ENCODE results near the genes COASY, PTGES3L and NBR1.

GRCh38 chr17:42472525-42473604 lies 14.2 kb downstream of the ATP6V0A1 start:
- PRO-cap, result no peak

DNA sequence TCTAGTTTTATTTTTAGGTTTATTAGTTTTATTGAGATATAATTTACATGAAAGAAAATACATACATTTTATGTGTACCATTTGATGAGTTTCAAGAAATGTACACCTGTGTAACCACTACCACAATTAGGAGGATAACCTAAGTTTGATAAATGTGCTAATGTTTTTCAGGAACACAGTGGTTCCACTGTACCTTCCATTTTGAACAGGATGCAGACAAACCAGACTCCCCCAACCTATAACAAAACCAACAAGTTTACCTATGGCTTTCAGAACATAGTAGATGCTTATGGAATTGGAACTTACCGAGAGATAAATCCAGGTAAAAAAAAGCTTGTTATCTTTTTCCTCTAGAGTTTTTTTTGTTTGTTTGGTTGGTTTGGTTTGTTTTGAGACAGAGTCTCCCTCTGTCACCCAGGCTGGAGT lies 31.7 kb downstream of the ATP6V0A1 start:
- PRO-cap, result no peak

GRCh38 chr17:42516207-42516909 lies 19.7 kb upstream of the NAGLU start:
- PRO-cap, result no peak

GRCh38 chr17:42545649-42546109 lies 7.0 kb upstream of the HSD17B1 start:
- PRO-cap, result no peak

DNA sequence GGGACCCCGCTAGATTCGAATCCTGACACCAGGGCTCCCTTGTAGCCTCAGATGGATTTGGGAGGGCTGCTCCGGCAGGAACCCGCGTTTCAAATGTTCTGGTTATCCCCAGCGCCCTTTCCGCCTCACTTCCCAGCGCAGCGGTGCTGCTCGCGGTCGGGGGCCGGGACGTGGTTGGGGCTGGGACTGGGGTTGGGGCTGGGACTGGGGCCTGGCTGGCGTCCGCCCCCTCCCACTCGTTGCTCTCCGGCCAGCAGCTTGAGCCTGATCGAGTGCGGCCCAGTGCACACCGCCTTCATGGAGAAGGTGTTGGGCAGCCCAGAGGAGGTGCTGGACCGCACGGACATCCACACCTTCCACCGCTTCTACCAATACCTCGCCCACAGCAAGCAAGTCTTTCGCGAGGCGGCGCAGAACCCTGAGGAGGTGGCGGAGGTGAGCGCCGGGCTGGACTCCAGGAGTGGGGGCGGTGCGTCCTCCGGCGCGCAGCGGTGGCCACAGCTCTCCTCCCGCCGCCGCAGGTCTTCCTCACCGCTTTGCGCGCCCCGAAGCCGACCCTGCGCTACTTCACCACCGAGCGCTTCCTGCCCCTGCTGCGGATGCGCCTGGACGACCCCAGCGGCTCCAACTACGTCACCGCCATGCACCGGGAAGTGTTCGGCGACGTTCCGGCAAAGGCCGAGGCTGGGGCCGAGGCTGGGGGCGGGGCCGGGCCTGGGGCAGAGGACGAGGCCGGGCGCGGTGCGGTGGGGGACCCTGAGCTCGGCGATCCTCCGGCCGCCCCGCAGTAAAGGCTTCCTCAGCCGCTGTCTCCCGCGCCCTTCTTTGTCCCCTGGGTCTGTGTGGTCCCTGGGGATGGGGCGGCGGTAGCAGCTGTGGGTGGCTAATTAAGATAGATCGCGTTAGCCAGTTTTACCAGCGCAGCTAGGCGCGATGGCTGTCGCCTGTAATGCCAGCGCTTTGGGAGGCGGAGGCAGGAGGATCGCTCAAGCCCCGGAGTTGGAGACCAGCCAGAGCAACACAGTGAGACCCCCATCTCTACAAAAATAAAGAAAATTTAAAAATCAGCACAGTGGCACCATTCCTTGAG lies 1.8 kb downstream of the HSD17B1 start:
- PRO-cap, result bidirectional peak, plus-strand start at position 722 of the sequence, minus-strand start at position 601 of the sequence; bidirectional peak, plus-strand start at position 909 of the sequence, minus-strand start at position 827 of the sequence

- PRO-cap, result bidirectional peak, plus-strand start at chr17:42562151, minus-strand start at chr17:42562078
These were observed at the start of gene COASY for GRCh38 chr17:42561792-42562241. Gene COASY, plus strand, starts transcription at chr17:42562148.

DNA sequence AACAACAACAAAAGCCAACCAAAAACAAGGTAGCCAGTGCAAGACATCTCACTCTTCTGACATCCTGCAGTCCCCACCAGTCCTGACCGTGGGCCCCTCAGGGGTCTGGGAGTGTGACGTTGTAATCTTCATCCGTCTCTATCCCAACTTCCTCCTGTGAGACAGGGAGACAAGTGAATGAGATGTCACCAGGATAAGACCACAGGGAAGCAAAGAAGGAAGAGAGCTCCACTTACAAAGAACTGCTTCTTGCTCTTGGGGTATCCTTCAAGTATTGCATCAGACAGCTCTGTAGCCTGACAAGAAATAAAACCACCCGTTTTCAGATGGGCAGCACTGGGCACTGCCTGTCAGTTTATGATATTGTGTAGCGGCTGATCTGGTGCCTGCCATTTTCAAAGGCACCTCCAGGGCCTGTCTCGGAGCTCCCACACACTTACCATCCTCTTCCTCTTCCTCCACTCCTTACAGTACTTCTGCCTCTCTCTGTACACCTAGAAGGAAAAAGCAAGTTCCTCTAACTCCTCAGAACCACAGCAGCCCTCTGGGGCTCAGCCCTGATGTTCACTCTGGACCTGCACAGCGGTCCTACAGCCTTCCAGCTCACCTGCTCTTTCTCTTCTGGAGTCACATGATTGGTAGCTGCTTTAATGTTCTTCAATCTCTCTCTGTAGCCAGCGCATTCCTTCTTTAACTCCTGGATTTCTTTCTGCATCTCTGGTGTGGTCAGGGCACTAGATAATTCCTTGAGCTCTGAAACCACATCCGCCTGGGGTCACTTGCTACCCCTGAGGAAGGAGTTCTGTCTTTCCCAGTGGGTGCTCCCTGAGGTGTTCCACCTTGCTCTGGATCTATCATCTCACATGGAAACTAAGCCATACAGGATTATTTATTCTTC lies 4.4 kb downstream of the PSMC3IP start:
- PRO-cap, result no peak

- PRO-cap, result no peak
These were observed 503 bp downstream of the TUBG1 start for GRCh38 chr17:42609884-42610488.

GRCh38 chr17:42773643-42773981 lies 363 bp downstream of the VPS25 start:
- PRO-cap, result no peak

- PRO-cap, result no peak
These were observed 8.4 kb downstream of the COA3 start for GRCh38 chr17:42789818-42790731.

GRCh38 chr17:42856977-42858134 lies 6.4 kb downstream of the AOC3 start:
- PRO-cap, result no peak

DNA sequence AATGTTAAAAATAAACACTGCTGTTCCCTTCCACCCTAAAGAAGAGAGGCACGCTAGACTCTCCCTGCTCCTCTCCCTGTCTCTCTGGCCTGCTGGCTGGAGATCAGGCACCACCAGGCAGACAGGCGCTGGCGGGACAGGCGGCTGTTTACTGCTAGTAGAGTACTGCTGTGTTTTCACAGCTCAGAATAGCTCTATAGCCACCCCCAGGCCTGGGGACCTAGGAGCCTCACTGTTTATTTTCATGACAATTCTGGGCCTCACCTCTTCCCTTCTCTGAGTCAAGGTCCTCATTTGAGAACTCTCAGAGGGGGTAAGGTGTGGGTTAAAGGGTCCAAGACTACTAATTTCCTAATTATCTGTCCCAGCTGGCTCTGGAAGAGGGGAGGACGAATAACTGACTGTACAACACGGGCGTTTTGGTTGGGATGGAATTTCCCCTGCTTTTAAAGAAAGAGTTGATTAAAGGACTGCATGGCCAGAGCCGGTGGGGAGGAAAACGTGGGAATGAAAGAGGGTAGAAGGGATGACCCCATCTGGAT lies 9.0 kb upstream of the G6PC1 start:
- PRO-cap, result no peak

DNA sequence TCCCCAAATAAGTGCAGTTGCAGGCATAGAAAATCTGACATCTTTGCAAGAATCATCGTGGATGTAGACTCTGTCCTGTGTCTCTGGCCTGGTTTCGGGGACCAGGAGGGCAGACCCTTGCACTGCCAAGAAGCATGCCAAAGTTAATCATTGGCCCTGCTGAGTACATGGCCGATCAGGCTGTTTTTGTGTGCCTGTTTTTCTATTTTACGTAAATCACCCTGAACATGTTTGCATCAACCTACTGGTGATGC lies 241 bp upstream of the G6PC1 start:
- PRO-cap, result no peak

- PRO-cap, result bidirectional peak, plus-strand start at chr17:42980173, minus-strand start at chr17:42980080; bidirectional peak, plus-strand start at chr17:42980565, minus-strand start at chr17:42980394
These were observed at the start of gene PTGES3L for GRCh38 chr17:42979752-42980676. Gene PTGES3L, minus strand, starts transcription at chr17:42980080.

DNA sequence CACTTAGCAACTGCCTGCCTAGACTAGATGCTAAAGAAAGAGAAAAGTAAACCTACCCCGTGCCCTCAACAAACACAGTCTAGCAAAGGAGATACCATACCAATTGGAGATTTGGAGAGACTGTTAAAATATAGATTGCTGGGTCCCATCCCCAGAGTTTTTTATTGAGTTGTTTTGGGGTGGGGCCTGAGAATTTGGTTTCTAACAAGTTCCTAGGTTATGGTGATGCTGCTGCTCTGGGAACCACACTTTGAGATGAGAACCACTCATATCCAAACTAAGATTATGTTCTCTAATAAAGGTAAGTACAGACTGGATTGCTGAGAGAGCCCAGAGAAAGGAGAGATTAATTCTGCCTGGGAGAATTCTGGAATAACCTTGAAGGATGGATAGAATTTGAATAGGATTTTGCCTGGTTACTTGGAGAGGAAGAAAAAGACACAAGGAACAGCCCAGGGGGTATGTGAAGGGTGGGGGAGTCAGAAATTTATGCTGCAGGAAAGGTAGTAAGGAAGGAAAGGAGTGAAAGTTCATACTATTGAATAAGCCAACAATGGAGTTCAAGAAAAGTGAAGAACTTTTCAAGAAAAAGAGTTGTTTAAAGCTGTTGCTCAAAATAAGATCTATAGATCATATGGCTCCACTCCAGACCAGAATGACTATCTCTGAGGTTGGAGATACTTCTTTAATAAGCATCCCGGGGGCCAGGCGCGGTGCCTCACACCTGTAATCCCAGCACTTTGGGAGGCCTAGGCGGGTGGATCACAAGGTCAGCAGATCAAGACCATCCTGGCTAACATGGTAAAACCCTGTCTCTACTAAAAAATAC lies 3.0 kb upstream of the RPL27 start:
- PRO-cap, result no peak

GRCh38 chr17:43020967-43021515 lies 1.1 kb downstream of the VAT1 start:
- PRO-cap, result no peak

GRCh38 chr17:43169805-43169975 lies 1.3 kb upstream of the NBR1 start:
- PRO-cap, result bidirectional peak, plus-strand start at chr17:43170042, minus-strand start at chr17:43169847

GRCh38 chr17:43170895-43171794 lies at the start of gene NBR1:
Gene NBR1, plus strand, starts transcription at chr17:43171214.
- PRO-cap, result bidirectional peak, plus-strand start at chr17:43171214, minus-strand start at chr17:43171045

DNA sequence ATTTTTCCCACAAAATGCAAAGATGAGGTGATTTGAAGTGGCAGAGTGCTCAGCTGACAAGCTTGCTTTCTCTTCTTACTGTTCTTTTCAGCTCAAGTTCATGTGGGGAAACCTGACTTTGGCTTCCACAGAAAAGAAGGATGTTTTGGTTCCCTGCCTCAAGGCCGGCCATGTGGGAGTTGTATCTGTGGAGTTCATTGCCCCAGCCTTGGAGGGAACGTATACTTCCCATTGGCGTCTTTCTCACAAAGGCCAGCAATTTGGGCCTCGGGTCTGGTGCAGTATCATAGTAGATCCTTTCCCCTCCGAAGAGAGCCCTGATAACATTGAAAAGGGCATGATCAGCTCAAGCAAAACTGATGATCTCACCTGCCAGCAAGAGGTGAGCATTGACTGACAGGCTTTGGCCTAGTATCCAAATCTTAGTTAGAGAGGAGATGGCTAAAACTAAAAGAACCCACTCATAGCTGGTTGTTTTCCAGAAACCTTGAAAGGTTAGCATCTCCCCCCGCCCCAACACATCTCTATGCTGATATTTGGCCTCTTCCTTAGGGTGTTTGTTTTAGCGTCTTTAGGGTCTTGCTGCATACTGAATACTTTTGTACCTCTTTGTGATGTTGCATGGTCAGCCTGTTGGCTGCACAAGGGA lies 18.3 kb upstream of the TMEM106A start:
- PRO-cap, result no peak

- PRO-cap, result bidirectional peak, plus-strand start at chr17:43360558, minus-strand start at chr17:43360423
These were observed 38.5 kb upstream of the ARL4D start for GRCh38 chr17:43360324-43360733.